ENCODE measurements around a stretch of chr14.

GRCh38 chr14:106421969-106422402, 895.6 kb downstream of the TMEM121 start:
- RRBS, 2 experiments, result no CpG with 5 or more reads among the region's 6 CpGs

- RRBS, 2 experiments, result no CpG with 5 or more reads among the region's 2 CpGs
Measured at GRCh38 chr14:106627488-106627822, 1101.1 kb downstream of the TMEM121 start.

DNA sequence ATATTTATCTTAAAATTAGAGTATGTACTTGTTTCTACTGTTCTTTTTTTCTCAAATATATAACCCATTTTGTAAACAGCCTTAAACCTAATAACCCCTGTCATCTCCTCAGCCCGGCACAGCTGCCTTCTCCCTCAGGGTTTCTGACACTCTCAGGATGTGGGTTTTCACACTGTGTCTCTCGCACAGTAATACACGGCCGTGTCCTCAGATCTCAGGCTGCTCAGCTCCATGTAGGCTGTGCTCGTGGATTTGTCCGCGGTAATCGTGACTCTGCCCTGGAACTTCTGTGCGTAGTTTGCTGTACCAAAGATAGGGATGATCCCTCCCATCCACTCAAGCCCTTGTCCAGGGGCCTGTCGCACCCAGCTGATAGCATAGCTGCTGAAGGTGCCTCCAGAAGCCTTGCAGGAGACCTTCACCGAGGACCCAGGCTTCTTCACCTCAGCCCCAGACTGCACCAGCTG, 1188.2 kb downstream of the TMEM121 start:
- RRBS, 2 experiments, result no CpG with 5 or more reads among the region's 11 CpGs